T47D (cell line): ENCODE results near the genes KLRC3, KLRC1, PRB3 and ETV6.

DNA sequence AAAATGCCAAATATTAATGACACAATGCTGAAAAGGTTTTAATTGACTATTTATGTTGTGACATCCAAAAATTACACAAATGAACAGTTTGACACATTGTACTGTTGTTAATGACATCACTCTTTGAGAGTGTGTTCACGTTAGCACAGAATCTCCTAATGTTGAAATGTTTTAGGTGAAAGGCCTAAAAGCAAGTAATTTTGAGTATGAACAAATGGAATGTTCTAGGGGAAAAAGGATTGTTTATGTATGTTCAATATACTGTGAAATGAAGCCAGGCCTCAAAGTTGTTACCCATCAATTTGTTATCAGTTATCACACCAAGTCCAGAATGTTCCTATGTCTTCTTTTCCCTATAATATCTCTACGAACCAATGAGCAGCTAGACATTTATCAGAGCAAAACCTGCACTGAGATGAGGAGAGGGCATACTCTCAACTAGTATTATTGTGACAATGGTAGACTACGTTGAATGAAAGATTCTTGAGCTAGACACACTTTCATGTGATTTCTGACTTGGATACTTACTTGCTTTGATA lies 796 bp downstream of the KLRD1 start:
- RRBS = no CpG with 5 or more reads among the region's 3 CpGs

GRCh38 chr12:10420228-10420646 lies at the start of gene KLRC3:
KLRC3 (minus strand) TSS chr12:10420595.
- RRBS = no CpG with 5 or more reads among the region's 1 CpG

GRCh38 chr12:10452939-10453583 lies at the start of gene KLRC1:
KLRC1 (minus strand) TSS chr12:10453377.
- RRBS = no CpG with 5 or more reads among the region's 3 CpGs

DNA sequence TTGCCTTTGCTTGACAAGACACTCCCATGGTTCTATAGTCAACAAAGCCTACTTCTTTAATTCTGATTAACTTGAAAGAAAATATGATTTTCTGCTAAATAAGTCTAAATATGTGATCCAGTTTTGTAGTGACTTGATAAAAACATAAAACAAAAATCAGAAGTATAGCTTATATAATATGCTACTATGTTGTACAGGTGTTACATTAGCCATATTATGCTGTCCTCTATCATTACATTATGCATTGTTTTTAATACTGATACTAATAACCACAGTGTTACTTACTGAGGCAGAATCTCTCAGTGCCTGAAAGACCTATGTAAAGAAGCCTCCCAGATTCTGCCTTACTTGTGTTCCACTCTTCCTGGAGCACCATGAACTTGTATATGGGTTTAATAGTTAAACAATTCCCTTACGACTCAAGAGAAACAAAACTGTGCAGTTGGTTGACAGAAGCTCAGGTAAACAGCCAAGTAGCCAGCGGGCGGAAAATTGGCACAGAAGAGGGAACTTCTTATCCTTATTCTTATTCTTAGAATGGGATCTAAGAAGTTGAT lies 22.5 kb upstream of the MAGOHB start:
- RRBS = no CpG with 5 or more reads among the region's 3 CpGs

GRCh38 chr12:10697188-10697677 lies 23.4 kb upstream of the STYK1 start:
- RRBS = no CpG with 5 or more reads among the region's 2 CpGs

- RRBS = no CpG with 5 or more reads among the region's 10 CpGs
These were observed 19.3 kb downstream of the YBX3 start for GRCh38 chr12:10703712-10704392.

DNA sequence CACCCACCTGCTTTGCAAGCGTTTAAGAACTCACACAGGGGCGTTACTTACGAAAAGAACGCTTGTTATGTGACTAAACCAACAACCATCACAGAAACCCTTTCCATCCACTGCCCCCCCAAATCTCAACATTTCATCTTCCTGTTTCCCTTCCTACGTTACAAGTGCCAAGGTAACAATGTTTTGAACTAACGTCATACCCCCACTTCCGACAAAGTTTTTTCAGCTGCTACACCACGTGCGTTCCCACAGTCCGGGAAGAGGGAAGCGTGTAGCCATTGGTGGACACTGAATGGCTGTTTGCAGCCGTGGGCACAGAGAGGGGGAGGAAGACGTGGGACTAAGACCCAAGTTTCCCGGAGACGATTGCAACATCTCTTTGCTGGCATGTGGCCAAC lies 1.3 kb downstream of the YBX3 start:
- RRBS = under 1% methylated on average over 4 of the region's 15 CpGs

DNA sequence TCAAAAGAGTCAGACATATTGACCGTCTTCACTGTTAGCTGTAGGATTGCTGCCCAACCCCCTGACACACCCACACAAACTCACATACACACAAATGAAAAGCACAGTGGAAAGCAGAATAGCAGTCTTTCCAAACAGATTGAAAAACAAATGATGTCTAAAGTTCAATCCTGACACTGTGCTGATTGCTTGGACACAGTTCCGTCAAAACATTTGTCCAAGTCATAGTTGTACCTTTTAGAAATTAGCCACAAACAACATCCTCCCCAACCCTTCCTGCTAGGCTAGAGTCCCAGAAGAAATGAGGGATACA lies 277 bp upstream of the PRH2 start:
- RRBS = no CpG with 5 or more reads among the region's 2 CpGs

GRCh38 chr12:10952869-10953433 lies 13.9 kb upstream of the TAS2R14 start:
- RRBS = no CpG with 5 or more reads among the region's 4 CpGs

DNA sequence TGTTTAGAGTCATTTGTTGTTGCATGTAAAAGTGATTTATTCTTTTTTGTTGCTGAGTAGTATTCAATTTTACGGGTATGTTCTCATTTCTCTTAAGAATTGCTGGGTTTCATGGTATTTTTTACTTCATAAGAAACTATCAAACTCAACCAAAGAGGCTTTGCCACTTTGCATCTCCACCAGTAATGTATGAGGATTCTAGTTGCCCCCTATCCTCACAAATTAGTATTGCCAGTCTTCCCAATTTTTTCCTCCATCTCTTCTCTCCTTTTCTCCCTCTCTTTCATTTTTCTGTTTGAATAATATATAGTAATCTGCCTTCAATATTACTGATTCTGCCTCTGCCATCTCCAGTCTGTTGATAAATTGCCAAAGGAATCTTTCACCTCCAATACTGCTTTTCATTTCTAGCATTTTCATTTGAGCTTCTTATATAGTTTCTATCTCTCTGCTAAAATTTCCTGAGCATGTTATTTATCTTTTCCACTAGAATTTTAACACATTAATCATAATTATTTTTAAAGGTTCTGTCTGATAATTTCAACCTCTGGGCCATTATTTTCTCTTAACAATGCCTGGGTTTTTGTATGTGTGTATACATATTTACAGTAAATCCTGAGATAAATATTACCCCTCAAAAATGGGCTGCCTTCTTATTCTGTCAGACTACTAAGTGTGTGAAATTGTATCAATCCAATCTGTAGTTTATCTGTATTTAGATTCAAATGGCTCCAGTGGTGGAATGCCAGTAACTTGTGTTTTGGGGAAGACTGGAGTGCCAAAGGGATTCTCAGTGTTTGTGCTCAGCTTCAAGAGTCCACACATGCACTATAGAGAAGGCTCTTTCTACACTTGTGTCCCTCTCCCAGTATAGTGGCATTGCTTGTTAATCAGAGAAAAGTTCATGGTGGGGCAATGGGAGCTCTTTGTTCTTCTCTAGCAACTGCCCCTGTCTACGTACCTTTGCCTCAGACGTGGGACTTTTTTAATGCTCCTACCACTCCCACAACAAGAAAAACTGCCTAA lies 5.6 kb upstream of the SMIM10L1 start:
- RRBS = no CpG with 5 or more reads among the region's 3 CpGs

DNA sequence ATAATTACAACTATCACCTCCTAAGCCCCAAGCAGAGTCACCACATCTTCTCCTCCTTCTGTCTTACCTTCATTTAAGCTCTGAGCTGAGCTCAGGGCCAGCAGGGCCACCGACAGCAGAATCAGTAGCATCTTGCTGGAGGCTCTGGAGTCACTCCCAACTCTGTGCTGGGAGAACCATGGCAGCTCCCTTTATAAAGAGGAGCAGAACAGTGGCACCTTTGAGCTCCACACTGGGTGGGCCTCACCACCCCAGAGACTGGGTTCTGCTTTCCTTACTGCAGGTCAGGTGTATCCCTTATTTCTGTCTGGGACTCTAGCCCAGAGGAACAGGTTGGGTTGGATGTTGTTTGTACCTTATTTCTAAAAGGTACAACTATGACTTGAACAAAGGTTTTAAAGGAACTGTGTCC lies at the start of gene PRB3:
Gene PRB3, minus strand, starts transcription at position 169 of the 412 bp plus-strand sequence.
- RRBS = no CpG with 5 or more reads among the region's 1 CpG

- RRBS = 3% methylated on average over 46 of the region's 80 CpGs
These were observed at the start of gene ETV6 for GRCh38 chr12:11649489-11650361. ETV6 (plus strand) TSS chr12:11649674.

DNA sequence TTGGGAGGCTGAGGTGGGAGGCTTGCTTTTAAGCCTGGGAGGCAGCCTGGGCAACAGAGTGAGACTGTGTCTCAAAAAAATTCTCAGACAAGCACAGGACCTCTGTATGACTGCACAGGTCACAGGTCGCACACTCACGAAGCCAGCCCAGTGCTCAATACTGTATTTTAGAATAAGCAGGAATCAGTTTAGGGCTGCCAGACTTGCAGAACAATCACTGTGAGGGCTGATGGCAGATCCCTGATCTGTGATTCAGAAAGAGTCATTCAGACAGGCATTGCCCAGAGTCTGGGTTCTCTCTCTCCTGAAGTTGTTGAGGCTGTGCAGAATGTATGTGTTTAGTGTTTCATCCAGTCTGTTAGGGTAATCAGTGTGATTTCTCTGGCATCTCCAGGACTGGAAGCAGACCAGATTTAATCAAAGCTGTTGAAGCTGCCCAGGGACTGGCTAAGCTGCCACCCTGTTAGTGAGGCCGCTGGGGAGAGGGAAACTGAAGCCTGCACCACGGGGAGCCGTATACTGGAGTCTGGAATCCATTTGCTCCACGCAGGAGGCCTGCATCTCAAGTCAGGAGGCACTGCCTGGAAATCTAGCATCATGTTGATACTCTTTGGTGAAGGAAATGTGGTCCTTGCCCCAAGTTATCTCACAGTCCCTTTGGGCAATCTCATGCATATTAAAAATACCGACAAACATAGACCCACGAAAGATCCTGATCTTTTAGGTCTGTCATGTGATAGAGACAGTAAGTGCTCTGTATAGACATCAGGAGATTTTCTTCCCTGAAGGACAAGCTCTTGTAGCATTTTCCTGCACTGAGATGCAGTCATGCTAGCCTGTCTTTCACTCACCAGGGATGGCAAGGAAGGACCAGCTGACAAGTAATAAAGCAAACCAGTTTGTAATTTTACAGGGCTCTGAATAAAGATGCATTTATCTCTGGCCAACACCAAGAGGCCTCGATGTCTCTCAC lies 69.5 kb downstream of the ETV6 start:
- RRBS = no CpG with 5 or more reads among the region's 9 CpGs

DNA sequence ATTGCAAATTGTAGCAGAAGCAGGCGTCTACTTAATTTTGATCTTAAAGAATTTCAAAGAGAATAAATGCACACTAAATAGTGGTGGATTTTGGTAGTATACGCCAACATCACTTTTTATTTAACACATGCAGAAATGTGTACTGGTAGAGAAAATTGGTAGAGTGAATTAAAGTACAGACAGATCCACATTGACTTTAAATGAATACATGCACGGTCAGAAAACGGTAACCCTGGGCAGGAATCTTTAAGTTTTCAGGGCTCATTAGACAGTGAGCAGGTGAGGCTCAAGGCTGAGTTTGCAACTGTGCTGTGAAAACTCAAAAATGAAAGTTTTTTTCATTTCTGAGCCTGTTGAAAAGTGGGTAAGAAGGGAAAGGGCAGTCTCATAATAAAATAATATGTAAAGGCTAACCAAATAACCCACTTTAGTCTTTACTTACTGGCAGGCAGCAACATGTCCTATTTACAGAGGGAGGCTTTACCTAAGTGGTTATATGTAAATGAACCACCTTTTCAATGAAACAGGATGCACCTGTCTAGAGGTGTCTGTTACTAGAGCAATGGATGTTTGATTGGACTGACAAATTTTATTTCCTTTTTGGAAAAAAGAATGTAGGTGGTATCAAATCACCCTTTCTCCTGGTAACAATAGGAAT lies 157.9 kb downstream of the ETV6 start:
- RRBS = no CpG with 5 or more reads among the region's 4 CpGs

DNA sequence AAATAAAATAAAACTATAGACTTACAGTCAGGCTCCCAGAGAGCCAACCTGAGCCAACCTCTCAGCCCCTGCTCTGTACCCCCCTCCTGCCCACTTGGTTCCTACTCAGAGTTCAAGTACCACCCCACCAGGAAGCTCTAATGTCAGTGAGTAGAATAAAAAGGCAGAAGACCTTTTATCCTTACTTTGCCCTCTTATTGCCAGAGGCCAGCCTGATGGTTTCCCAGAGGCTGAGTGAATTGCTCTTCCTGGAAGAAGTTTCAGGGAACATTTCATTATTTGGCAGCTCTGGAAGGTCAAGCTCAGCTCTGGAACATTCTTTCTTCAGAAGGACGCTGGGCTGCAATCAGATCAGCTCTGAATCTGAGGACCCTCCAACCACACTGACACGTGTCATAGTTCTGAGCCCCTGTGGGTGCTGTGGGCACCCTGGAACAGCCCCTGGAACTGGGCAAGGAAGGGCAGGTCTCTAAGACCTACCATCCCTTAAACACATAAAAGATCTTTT lies 188.9 kb downstream of the ETV6 start:
- RRBS = no CpG with 5 or more reads among the region's 2 CpGs

GRCh38 chr12:11890980-11892184 lies 179.4 kb upstream of the BCL2L14 start:
- RRBS = no CpG with 5 or more reads among the region's 20 CpGs

DNA sequence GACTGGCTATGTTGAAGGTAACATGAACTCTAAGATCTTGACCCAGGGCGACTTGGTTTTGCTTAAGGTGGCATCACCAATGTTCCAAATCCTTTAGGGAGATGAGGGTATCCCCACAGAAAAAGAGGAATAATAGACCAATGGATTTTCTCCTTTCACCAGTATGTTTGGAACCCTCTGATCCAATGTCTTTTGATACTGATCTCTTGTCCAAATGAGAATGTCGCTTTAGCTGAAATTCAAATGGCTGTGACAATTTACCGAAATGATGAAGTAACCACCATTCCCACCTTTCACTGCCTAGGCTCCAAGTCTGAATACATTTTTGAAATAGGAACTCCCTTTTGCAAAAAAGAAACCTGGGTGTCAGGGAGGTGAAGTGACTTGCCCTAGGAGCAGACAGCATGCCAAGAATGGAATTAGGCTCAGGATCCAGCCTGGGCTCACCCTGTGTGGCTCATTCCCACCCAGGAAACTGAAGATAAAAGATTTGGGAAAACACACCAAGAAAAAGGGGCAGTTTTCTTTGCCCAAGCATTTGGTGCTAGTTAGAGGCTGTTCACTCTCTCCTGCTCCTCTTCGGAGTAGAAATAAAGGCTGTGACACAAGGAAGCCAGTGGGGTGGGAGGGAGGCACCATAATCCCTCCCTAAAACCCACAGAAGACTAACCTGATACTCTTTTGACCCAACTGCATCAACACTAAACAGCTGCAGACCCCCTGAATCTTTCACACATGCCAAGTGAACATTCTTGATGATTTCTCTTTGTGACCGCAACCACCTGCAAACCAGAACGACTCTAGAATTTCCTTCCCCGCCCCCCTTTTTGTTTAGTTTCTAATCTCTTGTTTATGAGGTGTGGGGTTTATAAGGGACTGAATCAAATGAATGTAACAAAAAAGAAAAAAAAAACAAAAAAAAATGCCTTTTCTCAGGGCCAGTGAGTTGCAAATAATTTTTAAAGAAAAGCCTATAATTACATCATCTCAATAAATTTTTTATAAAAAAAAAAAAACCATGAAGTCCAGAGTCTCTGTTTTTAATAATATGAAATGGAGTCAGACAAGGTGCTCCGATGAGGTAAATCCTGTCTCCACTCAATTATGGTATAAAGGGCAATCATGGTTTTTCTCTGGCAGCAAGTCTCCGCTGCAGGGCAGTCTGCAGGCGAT lies 176.0 kb upstream of the BCL2L14 start:
- RRBS = no CpG with 5 or more reads among the region's 10 CpGs

- RRBS = no CpG with 5 or more reads among the region's 11 CpGs
These were observed 45.8 kb upstream of the BCL2L14 start for GRCh38 chr12:12024763-12025496.

- RRBS = no CpG with 5 or more reads among the region's 7 CpGs
These were observed 30.9 kb upstream of the BCL2L14 start for GRCh38 chr12:12039767-12040268.

GRCh38 chr12:12119298-12119800 lies 48.6 kb downstream of the BCL2L14 start:
- RRBS = no CpG with 5 or more reads among the region's 1 CpG